M059J (cell line): Measurements from ENCODE around the gene CCDC96.

DNA sequence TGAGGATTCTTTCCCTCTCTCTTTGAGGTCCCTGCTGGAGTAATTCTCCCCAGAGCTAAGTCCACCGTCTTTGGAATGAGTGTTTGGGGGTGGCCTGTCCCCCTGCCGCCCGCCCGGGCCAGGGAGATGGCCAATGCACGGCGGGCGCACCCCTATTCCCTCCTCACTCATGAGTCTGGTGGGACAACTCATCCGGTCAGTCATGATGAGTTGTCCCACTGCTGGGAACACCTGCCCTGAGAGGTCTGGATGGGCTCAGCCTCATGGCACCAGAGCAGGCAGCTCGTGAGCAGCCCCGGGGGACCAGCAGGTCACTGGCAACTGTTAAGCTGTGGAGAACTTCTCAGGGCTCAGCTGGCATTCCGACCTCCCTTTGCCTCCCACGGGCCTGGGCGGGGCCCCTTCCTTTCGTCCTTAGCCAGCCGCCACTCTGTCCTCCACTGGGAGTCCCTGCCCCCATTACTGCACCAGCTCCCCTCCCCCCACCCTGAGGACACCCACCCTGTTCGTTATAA, 14.8 kb upstream of the KIAA0232 start:
- RAMPAGE, long total RNA = no peak

DNA sequence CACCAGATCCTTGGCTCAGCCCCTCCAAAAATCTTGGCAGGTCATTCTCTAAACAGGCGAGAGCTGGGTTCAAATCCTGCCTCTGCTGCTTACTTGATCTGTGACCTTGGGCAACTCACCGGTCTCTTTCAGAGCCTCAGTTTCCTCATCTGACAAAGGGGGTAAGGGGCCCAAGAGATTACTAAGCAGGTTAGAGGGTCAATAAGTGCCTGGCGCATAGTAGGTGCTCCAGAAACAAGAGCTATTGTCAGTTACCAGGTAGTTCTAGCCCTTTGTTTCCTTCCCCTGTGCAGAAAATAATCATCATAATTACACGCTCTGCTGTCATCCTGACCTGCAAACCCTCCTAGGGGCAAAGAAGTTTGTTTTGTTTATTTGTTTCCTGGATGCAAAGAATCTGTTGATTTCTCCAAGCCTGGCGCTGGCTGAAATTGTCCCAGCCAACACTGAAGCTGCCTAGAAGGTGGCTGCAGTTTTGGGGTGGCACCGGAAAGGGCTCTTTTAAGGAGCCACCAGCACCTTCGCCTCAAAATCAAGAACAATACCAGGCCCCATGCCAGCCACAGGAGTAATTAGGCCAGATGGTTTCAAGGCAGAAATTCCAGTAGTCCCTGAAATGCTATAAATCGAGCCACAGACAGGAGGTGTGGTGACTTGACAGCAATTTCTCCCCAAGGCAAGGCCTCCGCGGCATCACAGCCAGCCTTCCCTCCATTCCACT, 10.2 kb upstream of the KIAA0232 start:
- RAMPAGE, long total RNA = no peak

DNA sequence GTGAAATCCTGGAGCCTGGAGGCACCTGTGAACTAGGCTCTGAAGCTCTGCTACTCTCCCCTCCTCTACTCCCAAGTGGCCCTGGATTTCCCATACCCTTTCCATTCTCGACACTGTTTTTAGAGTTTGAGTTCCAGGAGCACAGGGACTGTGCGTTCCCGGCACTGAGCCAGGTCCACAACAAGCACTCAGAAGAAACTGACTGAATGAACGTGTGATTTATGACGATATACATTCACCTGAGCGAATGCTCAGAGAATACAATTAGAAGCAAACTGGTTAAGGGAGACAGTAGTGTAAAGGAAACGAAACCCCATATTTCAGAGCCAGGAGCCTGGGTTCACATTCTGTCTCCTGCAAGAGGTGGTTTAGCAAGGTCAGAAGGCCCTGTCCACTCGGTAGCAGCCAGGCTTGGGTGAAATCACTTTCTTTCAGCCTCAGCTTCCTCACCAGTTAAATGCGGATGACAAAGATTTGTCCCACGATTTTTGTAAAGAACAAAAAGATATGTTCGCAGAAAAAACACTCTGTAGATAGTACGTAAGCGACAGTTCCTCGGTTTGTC, 1.4 kb upstream of the KIAA0232 start:
- RAMPAGE, long total RNA = no peak

DNA sequence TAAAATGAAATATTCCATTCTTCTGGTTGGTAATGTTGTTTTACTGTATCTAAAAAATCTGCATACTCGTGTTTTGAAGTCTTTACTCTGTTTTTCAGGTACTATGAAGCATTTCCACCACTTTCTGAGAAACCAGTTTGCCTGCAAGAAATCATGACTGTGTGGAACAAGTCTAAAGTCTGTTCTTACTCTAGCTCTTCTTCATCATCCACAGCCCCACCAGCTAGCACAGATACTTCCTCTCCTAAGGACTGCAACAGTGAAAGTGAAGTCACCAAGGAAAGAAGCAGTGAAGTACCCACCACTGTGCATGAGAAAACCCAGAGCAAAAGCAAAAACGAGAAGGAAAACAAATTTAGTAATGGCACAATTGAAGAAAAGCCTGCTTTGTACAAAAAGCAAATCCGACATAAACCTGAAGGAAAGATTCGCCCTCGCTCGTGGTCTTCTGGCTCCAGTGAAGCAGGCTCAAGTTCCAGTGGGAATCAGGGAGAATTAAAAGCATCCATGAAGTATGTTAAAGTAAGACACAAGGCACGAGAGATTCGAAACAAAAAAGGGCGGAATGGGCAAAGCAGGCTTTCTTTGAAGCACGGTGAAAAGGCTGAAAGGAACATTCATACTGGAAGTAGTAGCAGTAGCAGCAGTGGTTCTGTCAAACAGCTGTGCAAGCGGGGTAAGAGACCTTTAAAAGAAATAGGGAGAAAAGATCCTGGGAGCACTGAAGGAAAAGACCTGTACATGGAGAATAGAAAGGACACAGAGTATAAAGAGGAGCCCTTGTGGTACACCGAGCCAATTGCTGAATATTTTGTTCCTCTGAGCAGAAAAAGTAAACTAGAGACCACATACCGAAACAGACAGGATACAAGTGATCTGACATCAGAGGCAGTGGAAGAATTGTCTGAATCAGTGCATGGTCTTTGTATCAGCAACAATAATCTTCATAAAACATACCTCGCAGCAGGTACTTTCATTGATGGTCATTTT, 48.5 kb upstream of the TBC1D14 start:
- RAMPAGE, long total RNA = no peak

GRCh38 chr4:6892067-6892909, 17.3 kb upstream of the TBC1D14 start:
- RAMPAGE, long total RNA = no peak

- RAMPAGE, long total RNA = no peak
Observed at GRCh38 chr4:6910944-6912053, 1.7 kb downstream of the TBC1D14 start.

GRCh38 chr4:6938202-6938980, 28.8 kb downstream of the TBC1D14 start:
- RAMPAGE, long total RNA = no peak

- RAMPAGE, long total RNA = no peak
Observed at GRCh38 chr4:6969978-6970709, 60.5 kb downstream of the TBC1D14 start.

GRCh38 chr4:6972535-6973379, 63.1 kb downstream of the TBC1D14 start:
- RAMPAGE, long total RNA = no peak

DNA sequence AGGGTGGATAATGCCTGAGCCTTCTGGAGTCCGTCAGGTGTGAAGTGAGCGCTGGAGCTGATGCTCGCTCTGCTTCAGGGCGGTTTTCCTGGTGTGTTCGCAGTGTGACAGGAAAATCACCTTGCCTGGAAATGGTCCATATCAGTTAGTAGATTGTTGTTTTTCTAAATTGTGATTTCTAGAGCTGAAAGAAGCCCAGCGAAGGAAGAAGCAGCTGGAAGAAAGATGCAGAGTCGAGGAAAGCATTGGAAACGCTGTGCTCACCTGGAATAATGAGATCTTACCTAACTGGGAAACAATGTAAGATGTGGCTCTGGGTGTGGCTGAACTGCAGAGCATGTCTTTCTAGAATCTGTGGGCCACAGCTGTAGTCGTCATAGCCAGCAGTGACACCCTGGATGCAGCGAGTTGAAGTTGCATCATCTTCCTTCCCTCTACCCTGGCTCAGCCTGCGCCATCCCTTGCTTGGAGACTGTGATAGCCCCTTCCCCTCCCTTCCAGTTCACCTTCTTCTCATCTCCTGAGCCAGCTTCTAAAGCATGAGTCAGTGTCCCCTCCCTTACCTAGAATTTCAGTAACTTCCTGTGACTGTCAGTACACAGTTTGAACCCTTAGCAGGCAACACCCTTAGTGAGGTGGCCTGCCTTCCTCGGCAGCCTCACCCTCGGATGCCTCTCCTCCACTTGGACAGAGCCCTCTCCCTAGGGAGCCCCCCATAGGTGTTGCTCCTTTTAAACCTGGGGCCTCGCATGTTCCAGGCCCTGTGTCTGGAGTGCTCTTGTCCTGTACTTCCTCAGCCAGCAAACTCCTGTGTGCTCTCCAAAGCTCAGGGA, 43.7 kb downstream of the CCDC96 start:
- RAMPAGE, long total RNA = no peak

- RAMPAGE, long total RNA = no peak
Observed at GRCh38 chr4:7042208-7043148, at the start of gene CCDC96. TSS of gene CCDC96 (minus strand) at chr4:7043001.

GRCh38 chr4:7043887-7044314, 729 bp downstream of the TADA2B start:
- RAMPAGE, long total RNA = no peak

GRCh38 chr4:7060227-7061352, 7.3 kb downstream of the GRPEL1 start:
- RAMPAGE, long total RNA = no peak

DNA sequence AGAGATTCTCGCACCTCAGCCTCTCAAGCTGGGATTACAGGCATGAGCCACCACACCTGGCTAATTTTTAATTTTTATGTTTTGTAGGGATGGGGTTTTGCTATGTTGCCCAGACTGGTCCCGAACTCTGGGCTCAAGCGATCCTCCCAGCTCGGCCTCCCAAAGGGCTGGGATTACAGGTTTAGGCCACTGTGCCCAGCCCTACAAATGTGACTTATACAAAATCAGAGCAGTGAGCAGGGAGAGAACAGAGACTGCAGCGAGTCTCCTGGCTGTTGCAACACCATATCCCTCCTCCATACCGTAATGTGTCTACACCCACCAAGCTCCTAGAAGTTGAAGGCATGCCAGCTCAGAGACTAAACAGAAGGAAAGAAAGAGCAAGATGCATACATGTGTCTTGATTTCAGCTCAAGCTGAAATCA, 34.8 kb downstream of the AFAP1 start:
- RAMPAGE, long total RNA = no peak

- RAMPAGE, long total RNA = no peak
Observed at GRCh38 chr4:7968534-7968854, 28.8 kb upstream of the AFAP1 start.

DNA sequence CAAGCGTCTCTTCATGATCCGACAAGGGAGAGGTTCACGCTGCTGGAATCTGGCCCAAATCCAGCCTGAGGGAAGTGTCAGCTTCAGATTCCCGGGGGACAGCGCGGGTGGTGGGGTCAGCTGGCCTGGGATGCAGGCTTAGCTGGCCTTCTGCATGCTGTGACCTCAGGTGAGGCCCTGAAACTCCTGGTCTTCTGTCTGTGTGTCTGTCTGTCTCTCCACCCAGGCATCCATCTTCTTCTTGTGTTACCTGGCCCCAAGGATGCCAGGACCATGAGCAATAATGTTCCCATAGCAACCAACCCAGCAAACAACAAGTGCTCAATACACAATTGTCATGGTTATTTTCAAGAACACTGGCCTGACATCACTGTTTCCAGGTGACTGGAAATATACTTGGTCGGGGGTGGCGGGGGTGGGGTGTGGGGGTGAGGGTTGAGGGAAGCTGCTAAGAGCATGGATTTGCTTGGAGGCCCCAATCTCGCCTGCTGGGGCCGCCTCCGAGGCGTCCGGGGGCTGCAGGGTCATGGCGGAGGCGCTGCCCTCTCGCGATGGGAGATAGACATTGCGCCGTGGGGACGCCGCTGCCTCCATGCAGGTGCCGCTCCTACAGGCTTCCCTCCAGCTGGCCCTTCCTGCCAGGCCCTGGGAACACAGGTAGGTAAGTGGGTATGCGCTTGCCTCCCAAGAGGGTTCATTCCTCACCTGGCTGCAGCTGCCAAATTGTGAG, 48.2 kb downstream of the ABLIM2 start:
- RAMPAGE, long total RNA = no peak

DNA sequence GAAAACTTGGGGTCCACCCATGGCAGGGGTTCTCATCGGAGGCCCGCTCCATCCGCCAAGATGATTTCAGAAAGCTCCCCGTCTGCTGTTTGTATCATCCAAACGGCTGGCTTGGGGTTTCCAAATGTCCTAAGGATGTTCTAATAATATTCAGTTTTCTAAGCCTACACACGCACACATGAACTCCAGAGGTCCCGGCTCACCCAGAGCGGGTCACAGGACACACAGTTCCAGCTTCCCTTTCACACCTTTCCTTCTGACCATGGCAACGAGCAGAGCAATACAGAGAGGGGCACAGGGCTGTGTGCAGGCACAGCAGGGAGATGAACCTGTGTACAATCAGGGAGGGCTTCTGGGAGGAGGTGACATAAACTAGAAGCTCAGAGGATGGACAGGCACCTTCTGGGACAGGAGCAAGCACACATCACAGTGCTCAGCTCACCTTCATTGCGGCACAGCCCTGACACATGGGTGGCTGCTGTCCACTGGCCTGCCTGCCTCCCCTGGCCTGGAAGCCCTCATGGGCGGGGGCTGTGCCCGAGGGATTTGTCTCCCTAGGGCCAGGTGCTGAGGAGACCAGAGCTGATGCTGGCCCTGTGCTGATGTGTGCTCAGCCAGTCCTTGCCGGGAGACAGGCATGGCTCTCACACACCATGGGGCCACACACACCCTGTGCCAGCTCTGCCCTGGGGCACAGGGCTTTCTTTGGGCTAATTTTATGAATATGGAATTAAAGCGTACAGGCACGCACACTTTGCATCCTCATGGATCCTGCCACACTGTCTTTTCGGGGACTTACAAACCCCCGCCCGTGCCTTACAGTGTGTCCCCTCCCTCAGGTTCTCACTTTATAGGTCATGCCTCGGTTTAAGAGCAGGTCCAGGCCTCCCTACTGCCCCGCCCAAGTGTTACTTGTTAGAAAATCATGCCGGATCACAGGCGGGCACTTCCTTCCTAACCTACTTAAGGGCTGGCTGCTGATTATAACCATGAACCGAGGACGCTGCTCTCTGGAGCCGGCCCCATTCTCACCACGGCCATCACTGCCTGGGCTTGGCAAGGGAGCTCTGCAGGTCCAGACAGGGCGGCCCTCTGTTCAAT, 44.6 kb downstream of the ABLIM2 start:
- RAMPAGE, long total RNA = no peak

DNA sequence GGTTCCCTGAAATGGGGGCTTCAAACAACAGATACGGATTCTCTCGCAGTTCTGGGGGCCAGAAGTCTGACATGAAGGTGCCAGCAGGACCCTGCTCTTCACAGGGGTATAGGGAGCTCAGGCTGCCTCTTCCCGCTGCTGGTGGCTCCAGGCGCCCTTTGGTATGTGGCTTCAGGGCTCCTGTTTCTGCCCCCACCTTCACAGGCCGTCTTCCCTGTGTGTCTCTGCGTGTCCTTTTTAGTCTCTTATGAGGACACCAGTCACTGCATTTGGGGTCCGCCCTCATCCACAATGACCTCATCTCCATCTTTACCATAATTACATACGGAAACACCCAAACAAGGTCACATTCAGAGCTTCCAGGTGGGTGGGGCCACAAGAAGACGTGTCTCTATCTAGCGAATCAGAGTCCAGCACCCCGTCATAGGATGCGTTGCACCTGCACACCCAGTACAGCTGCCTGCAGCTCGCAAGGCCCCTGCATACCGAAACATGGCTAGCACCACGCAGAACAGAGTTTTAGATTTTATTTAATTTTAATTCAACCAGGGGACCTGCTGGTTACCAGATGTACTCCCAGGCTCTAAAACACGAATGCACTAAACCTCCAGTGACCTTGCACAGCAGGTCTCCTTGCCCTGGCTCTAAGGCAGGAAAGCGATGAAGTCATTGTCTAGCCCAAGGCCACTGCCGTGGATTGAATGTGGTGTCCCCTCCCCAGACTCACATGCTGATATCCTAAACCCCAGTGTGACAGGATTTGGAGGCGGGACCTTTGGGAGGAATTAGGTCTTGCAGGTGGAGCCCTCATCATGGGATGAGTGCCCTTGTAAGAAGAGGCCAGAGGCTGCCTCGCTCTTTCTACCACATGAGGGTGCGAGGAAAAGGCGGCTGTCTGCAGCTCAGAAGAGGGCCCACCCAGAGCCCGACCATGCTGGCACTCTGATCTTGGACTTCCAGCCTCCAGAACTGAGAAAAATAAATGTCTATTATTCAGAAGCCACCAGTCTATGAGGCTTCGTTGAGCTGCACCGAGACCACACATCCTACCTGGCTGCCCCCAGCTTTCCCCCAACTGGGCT, 30.3 kb downstream of the ABLIM2 start:
- RAMPAGE, long total RNA = no peak

DNA sequence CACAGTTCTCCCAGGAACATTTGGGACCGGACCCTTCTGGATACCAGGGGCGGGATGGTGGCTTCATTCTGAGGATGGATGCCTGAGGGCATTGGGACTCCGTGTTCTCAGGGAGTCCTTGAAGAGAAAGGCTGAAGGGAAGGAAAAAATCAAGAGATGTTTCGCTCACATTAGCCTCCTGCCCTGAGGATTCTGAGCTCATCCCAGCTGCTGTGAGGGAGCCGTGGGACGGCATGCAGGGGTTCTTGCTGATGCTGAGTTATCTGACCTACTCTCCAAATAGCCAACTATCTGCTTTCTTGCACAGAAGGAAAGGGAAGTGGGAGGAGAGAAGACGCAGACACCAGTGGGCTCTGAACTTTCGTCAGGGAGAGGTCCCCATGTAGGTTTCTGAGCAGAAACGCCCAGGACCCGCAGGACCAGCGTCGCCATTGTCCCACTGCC, 13.3 kb upstream of the ABLIM2 start:
- RAMPAGE, long total RNA = no peak

GRCh38 chr4:8181539-8182548, 17.2 kb upstream of the SH3TC1 start:
- RAMPAGE, long total RNA = no peak